Skeletal muscle satellite cell (primary cell): ENCODE data around the gene RER1.

GRCh38 chr1:1563817-1565036, 10.4 kb downstream of the SSU72 start:
- CAGE, long polyA plus RNA, result no peak

DNA sequence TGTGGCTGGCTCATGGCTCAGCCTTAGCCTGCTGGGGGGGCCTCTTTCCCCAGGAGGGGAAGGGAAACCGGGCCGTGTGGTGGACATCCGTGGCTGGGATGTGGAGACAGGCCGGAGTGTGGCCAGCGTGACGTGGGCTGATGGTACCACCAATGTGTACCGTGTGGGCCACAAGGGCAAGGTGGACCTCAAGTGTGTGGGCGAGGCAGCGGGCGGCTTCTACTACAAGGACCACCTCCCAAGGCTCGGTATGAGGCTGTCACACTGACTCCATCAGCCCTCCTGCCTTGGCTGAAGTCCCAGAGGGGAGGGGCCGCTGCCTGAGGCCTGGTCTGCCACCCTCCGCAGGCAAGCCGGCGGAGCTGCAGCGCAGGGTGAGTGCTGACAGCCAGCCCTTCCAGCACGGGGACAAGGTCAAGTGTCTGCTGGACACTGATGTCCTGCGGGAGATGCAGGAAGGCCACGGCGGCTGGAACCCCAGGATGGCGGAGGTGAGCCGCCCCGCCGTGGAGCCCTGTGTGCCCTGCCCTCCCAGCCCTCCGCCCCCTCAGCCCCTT, 7.0 kb upstream of the MMP23B start:
- CAGE, long polyA plus RNA, result no peak

DNA sequence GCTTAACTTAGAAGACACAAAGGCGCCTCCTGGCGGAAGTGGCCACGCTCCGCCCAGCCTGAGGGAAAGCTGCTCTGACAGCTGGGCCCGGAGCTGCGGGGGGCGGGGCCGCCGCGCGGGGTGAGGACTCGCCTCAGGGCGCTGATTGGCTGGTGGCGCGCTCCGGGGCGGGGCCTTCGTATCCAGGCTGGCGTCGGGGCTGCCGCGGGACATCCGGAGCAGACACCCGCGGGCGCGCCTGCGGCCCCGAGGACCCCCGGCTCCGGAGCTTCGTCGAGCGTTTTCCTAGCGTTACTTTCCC, 693 bp upstream of the SLC35E2B start:
- CAGE, long polyA plus RNA, result no peak

DNA sequence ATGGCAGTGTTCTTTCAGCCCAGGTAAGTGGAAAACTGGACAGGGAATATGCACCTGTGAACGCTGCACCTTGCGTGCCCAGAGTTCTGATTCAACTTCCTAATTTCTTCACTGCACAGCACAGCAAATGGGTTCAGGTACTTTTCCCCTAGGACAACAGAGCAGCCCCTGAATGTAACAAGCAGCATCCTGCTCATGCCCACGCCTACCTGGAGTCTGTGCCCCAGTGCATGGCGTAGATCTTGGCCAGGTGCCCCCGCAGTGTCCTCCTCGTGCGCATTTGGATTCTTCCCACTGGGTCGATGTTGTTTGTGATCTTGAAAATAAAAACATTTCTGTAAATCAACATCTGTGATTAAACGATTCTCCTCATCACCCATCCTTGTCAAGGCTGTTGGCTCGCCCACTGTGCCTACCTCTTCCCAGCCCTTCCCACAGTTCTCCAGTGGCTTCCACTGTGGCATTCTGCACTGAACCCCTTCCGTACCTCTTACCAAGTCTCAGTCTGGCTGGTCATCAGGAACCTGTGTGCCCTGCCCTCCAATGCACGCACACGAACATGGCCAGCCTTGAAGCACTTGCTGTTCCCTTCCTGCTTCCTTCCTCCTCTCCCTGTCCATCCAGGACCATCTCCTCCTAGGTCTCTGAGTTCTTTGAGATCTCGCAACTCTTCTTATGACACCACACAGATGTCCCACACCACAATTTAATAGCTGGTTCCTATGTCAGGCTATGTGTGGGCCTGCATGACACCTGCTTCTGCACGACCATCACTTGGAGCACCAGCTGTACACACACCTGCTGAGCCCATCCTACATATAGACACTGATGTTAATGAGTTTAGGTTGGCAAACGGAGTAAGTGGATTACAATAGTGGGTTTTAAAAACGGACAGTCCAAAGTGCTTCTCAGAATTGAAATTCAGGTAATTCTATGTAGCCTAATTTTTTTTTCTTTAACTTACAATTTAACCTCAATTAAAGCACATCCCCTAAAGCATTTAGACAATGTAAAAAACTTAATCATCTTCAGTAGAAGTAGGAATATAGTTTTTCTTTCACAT, 37.6 kb upstream of the NADK start:
- CAGE, long polyA plus RNA, result no peak

- CAGE, long polyA plus RNA, result no peak
Measured at GRCh38 chr1:1842740-1843265, 48.1 kb downstream of the GNB1 start.

DNA sequence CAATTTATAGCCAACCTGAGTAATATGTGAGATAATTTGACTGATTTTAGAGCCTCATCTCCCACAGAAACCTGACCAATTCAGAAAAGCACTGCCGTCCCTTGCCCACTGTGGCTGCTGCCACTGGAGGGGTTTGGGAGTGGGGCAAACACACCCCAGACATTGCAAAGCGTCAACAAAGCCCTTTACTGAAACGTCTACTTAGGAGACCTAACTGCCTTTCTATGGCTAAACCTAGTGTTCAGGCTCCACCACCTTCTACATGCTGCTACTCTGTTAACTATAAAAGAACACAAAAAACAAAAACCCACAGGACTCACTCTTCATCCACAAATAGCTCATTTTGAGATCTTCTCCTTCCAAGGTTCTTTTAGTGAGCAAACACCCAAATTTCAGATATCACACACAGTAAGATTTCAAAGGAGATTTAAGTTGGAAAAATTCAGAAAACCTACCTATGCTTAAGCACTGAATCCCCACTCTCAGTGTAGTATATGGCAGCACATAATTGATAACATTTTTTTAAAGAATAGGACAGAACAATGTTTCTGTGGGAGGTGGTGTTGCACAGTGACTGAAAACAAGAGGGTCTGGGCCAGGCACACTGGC, 27.5 kb downstream of the GNB1 start:
- CAGE, long polyA plus RNA, result no peak

DNA sequence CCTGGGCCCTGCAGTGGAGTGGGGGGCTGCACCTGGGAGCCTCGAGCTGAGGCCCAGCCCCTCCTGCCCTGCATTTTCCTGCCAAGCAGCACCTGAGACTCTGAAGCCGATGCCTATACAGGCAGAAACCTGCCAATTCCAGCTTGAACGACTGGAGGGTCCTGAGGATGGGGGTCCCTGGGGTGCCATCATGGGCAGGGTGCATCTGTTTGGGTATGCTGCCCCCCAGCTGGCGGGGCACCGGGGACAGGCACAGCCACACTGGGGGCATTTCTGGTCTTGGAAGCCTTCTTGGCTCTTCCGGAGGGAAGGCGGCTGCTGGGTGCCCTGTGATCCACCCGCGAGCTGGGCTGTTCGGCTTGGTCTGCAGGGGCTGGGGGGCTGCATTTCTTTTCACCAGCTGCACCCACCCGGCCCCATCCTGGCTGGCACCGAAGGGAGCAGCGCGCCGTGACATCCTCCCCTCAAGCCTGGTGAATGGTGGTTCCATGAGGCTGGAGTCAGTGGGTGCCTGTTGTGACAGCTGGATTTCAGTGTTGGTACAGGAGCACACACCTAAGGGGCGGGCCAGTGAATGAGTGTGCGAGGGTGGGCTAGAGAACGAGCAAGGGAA, 12.2 kb downstream of the FAAP20 start:
- CAGE, long polyA plus RNA, result no peak

GRCh38 chr1:2193611-2194232, 850 bp downstream of the FAAP20 start:
- CAGE, long polyA plus RNA, result no peak

- CAGE, long polyA plus RNA, result start-site peak on the plus strand at chr1:2207325-2207363, 25 and 45 reads in 2 replicates
Measured at GRCh38 chr1:2206644-2207462, 12.3 kb upstream of the FAAP20 start.

DNA sequence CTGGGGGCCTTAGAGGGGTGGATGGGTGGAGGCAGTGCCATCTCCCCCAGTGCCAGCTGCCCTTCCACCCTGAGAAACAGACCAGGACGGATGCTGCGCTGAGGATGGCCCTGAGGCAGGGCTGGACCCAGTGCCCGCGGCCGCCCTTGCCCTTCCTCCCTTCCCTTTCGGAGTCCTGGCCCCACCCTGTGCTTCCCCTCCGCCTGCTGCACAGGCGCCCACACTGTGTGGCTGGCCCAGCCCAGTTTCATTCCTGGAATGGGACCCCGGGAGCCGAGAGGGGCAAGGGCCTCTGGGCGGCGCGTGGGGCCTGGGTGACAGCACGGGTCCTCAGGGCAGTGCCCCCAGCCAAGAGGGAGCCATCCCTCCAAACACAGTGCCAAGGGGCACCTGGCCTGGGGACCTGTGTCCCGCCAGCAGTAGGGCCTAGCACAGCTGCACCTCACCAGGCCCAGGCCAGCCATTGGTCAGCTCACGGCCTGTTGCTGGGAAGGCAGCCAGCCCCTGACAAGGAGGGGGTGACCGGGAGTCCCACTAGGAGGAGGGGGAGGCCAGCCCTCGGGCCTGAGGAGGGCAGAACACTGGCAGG, 13.4 kb upstream of the SKI start:
- CAGE, long polyA plus RNA, result no peak

GRCh38 chr1:2230800-2231558, 2.9 kb downstream of the SKI start:
- CAGE, long polyA plus RNA, result no peak

DNA sequence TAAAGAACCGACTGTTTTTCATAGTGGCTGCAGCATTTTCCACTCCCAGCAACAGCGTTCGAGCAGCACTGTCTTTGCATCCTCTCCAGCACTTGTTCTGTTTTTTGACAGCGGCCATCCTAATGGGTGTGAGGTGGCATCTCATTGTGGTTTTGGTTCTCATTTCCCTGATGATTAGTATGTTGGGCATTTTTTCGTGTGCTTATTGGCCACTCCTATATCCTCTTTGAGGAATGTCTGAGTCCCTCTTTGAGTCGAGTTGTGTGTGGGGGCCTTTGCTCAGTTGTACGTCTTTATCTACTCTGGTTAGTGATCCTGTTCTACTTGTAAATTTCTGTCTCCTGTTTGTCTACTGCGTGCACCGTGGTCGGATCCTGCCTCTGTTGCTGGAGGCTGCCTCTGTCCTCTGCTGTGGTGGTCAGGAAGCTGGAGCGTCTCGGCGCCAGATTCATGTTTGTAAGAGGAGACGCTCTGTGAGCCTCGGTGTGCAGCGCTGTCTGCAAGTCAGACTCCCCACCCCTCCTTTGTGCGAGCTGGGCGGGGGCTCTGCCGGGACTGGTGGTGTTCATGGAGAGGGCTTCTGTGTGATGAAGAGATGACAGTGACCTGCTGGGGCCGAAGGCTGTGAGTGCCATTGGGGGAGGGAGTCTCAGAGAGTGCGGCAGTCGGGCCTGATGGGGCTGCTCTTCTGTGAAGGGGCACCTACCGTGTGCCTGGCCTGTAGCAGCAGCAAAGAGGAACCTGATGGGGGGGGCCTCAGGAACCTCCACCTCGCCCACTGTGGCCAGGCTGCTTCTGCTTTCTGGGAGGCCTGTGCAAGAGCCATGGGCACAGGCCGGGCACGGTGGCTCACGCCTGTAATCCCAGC, 18.2 kb downstream of the SKI start:
- CAGE, long polyA plus RNA, result no peak

- CAGE, long polyA plus RNA, result no peak
Measured at GRCh38 chr1:2252272-2253296, 24.5 kb downstream of the SKI start.

DNA sequence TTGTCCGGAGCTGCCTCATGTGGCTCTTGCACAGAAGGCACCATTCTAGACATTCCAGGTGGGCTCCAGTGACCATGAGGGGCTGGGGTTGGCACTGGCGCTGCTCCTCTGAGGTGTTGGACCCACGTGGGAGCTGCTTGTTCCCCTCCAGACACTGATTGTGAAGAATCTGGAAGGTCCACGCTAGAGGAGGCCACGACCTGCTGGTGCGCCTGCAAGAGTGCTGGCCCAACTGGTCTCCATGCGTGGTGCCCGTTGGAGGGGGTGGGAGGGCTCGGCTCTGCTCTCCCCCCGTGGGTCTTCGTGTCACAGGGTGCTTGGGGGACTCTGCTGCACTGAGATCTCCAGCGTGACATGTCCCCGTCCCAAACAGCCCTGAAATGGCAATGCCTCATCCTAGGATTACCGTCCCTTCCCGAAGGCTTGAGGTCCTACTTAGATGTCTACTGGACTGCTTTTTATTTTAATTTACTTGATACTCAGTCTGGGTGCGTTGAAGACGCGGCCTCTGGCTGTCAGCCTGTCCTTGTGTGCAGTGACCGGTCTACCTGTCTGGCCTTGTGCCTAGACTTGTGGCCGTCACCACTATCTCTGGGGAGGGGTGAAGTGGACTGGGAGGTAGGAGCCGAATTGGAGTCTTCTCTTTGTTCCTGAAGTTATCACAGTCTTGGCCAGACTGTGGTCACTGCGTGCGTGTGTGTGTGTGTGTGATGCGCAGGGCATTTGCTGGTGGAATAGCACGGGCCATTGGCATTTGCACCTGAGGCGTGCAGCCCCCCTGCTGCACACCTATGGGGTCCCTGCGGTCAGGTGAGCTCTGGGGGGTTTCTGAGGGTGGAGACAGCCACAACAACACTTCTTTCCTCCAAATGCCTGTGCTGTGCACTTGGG, 26.2 kb downstream of the SKI start:
- CAGE, long polyA plus RNA, result no peak

DNA sequence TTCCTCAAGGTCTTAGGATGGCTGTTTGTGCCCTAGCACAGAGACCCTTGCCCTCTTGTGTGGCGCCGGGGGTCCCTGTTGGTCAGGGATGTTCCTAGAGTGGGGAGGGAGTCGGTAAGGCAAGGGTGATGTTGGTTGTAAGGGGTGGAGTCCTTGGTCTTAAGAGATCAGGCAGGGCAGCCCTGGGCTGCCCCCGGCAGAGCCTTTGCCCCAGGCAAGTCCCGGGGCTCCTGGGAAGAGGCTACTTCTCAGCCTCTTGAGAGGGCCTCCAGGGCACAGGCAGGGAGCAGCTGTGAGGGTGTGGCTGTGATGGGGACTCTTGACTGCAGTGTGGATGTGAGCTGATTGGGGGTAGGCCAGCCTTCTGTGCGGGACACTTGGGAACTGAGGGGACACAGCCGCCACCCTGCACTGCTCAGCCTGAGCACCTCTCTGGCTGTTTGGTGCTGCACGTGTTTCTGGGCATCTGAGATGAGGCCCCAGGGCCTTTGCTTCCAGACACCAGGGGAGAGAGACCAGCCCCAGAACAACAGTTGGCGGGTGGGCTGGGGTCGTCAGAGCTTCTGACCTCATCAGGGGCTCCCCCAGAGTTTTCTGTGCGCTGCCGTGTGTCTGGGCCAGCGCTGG, 62.0 kb downstream of the SKI start:
- CAGE, long polyA plus RNA, result no peak

DNA sequence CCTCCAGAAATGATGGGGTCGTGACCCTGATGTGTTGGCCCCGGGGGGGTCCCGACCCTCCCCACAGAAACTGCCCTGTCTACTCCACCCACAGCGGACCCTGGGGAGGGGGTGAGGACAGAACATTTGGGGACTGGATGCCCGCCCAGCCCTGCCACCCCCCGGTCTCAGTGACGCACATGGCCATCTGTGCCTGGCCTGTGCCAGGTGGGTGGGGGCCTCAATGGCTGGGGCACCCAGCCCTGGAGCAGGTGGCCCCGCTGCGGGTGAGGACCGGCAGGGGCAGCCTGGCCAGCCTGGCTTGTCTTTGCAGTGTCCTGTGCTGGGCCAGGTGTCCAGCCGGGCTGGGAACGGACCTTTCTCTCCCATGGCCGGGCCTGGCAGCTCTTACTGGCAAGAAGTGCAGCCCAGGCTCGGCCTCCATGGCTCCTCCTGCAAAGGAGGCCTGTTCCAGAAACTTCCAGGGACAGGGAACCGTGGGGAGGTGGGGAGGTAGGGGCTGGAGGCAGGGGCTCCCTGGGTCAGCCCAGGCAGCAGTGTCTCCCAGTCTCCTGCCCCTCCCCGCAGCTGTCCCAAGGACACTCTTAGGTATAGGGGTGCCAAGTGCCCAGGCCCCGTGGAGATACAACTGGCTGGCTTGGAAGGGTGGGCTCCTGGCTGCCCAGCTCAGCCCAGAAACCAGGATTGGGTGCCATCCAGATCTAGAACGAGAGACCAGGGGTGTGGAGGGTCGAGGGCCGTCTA, 78.4 kb downstream of the MORN1 start:
- CAGE, long polyA plus RNA, result no peak

DNA sequence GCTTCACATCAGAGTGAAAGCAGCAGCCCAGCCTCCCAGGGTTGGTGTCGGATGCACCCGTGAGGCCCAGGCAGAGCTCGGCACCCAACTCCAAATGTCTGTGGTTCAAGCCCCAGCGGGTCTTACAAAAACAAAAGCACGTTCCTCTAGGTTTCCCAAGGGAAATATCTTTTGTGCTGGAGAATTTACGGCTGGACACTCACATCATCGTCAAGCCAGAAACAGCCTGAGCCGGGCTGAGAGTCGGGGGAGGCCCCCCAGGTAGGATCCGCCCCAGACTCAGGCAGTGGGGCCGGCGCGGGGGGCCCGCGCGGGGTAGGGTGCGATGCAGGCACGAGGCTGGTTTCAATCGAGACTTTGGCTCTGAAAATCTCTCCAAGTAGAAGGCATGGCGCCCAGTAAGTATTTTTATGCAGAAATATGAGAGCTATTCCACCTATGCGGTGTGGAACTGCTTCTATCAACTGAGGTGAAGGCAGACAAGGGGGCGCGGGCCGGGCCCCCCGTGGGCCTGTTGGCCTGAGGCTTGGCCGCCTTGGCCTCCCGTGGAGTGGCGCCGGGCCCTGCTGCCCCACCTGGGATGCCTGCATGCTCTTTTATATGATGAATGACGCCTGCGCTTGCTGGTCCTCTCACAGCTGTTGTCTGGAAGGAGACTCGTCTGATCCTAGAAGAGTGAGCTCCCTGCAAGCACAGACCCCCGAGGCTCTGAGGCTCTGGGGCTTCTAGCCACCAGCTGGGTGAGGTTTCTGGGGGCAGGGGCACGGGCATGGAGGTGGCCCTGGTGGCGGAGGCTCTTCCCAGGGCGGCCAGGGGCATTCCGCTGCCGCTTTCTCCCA, 36.4 kb downstream of the MORN1 start:
- CAGE, long polyA plus RNA, result no peak

GRCh38 chr1:2391417-2392222, at the start of gene RER1:
TSS of gene RER1 (plus strand) at chr1:2391841.
- CAGE, long polyA plus RNA, result start-site peak on the plus strand at chr1:2391803-2391899, 3,070 and 3,704 reads in 2 replicates

DNA sequence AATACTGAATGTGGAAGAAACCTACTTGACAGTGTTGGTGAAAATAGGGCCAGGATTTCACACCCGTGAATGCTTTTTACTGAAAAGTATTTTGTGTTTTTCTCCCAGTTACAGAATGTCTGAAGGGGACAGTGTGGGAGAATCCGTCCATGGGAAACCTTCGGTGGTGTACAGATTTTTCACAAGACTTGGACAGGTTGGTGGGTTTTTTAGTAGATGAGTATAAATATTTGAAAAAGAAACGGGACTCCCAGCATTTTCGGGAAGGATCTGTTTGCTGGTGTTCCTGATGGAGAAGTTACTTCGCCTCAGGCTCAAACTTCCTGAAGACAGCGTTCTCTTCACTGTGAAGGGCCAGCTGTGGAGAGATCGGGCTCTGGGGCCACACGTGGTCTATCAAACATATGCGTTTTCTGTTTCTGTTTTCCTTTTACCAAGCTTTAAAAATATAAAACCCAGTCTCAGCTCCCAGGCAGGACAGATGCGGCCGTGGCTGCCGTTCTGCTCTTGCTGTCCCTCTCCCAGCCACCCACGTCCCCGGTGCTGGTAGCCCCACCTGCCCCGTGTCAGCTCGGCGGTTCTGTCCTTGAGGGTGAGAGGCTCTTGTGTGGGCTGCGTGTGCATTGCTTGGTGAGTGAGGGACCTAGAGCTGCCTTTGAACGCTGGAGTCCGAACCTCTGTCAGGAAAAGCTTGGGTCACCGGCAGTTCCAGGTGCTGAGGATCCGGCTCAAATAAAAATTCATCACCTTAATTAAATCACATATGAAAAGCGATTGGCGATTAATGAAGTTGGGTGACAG, 4.2 kb downstream of the RER1 start:
- CAGE, long polyA plus RNA, result no peak

DNA sequence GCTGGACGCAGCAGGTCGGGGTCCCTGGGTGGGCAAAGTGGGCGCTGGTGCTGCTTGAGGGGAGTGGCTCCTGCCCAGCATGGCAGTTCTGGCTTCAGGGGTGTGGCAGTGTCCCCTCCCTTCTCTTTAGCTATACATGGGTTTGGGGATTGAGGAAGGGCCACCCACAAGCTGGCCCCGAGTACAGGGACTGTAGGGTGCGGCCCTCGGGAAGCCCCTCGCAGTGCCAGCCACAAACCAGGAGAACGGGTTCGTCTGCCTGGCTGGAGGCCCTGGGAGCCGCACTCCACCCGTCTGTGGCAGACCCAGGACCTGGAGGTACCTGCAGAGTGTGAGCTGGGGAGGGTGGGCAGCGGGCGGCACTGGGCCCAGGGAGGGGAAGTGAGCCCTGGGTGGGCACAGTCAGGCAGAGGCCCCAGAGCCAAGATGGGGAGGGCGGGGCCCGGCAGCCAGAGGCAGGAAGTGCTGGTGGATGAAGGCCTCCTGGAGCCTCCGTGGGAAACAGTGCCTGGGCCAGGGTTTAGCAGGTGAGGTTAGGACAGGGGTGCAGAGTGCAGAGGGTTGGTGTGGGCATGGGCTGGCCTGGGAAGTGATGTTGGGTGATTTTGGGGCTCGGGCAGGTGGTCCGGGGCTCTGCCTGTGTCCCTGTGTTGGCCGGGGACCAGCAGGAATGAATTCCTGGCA, 4.0 kb upstream of the PEX10 start:
- CAGE, long polyA plus RNA, result no peak